Paraaortic lymph node (tissue), 1 donor: ENCODE data around the gene CDX1.

DNA sequence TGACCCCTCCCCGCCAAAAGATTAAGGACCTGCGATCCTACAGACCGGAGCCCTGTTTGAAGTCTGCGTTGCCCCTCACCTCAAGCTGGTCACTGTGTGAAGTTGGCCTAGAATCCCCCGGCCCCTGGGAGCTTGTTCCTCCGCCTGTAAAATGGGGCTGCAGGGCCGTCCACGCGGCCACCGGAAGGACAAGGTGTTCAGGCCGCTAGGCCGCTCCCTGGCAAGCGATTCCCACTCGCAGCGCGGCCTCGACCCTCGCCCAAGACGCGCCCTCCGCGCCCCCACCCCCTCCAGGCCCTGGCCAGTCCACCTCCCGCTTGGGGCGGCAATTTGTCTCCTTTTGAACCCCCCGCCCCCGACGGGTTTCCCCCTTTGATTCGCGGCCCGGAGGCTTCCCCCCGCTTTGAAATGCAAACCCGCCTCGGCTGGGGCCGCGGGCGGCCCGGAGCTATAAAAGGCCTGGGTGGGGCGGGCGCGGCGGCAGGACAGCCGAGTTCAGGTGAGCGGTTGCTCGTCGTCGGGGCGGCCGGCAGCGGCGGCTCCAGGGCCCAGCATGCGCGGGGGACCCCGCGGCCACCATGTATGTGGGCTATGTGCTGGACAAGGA is at the start of gene CDX1:
CDX1 (plus strand) TSS at position 480 of the 607 bp plus-strand sequence.
- PRO-cap, result no peak

GRCh38 chr5:150168862-150169296 is 2.3 kb downstream of the CDX1 start:
- PRO-cap, result no peak

DNA sequence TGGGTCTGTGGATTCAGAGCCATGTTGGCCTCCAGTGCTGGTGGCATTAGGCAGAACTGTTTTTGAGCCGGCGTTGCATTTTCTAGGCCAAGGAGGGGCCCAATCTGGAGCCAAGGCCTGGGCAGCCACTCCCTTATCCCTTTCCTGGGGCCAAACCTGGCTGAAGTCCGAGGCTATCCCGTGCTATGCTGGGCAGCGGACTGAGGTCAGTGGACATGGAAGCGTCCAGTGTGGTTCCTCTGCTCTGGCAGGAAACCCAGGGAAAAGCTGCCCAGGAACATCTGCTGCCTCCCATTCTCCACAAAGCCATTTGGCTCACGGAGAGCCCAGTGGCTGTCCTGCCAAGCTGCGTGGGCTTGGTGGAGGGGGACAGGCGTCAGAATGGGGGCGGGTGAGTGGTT is 9.7 kb upstream of the SLC6A7 start:
- PRO-cap, result no peak

GRCh38 chr5:150465824-150466382 is 16.4 kb upstream of the RPS14 start:
- PRO-cap, result bidirectional peak, plus-strand start at chr5:150466286, minus-strand start at chr5:150466092

DNA sequence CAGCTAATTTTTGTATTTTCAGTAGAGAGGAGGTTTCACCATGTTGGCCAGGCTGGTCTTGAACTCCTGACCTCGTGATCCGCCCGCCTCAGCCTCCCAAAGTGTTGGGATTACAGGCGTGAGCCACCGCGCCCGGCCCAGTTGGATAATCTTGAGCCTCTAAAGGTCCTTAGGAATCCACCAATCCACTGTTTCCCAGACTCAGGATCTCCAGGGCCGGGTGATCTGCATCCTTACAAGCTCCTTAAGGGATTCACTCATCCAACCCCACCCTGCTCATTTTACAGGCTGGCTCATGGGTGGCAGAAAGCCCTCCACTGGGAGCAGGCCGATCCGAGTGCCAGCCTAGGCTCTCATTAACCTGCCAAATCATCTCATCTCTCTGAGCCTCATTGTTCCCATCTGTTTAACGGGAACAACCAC is 23.2 kb upstream of the NDST1 start:
- PRO-cap, result no peak

- PRO-cap, result no peak
Observed at GRCh38 chr5:150498306-150498953, 9.5 kb upstream of the NDST1 start.

GRCh38 chr5:150508880-150509411 is 1.0 kb downstream of the NDST1 start:
- PRO-cap, result no peak

DNA sequence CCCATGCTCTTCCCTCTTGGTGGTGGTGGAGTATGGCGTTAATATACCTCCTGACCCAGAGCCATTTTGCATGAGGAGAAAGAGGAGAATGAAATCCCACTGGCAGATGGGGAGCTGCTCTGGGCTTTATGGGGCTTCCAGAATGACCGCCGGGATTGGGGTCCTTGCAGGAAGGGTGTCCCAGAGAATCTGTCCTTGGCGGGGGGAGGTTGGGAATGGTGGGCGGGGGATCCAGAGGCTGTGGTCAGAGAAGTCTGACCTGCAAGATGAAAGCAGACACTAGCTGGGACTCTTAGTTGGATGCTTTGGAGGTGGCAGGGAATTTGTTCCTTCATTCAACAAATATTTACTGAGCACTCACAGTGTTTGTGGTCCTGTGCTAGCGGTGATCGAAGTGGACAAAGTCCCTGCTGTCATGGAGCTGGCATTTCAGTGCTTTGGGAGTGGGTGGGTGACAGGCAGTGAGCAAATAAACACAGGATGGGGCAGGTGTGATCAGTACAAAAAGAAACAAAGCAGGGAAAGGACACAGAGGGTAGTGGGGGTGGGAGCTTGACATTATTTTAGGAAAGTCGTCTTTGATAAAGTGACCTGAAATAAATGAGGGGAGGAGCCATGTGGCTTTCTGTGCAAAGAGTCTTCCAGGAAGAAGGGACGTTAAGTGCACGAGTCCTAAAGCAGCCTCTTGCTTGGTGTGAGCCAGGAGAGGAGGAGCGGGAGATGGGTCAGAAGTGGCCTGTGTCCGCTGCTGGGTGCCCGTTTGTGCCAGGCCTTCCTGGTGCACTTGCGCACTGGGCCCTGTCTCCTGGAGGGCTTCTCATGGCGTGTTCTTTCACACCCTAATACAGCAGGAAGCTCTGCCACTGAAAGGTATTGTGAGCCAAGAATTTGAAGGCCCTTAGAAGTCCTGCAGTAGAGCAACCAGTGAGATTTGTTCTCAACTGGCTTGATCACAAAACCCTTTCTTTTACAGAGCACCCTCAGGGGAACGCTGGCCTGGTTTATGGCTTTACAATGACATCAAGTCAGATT is 14.6 kb downstream of the NDST1 start:
- PRO-cap, result no peak

- PRO-cap, result no peak
Observed at GRCh38 chr5:150523813-150524176, 15.9 kb downstream of the NDST1 start.

GRCh38 chr5:150540912-150541735 is 33.2 kb downstream of the NDST1 start:
- PRO-cap, result no peak

GRCh38 chr5:150609577-150610230 is 30.8 kb upstream of the SYNPO start:
- PRO-cap, result bidirectional peak, plus-strand start at chr5:150610125, minus-strand start at chr5:150610023

DNA sequence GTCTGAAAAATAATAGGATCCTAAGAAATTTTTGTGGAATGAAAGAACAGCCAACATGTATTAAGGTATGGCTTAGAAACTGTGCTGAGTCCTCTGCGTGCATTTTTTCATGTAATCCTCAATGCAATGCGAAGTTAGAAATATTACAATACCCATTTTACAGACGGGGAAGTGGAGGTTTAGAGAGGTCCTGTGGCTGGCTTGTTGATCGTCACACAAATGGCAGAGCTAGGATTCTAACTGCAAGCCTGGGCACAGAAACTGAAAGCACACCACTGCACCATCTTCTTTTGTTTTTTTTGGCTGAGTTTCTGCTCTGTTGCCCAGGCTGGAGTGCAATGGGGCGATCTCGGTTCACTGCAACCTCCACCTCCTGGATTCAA is 23.5 kb upstream of the SYNPO start:
- PRO-cap, result no peak

GRCh38 chr5:150641250-150641646 is 788 bp downstream of the SYNPO start:
- PRO-cap, result bidirectional peak, plus-strand start at chr5:150641500, minus-strand start at chr5:150641384

GRCh38 chr5:150649416-150650333 is 9.2 kb downstream of the SYNPO start:
- PRO-cap, result no peak

- PRO-cap, result no peak
Observed at GRCh38 chr5:150673731-150673950, 12.6 kb downstream of the MYOZ3 start.

- PRO-cap, result no peak
Observed at GRCh38 chr5:150734507-150734912, 24.3 kb downstream of the DCTN4 start.

- PRO-cap, result no peak
Observed at GRCh38 chr5:150743256-150743574, 15.6 kb downstream of the DCTN4 start.

DNA sequence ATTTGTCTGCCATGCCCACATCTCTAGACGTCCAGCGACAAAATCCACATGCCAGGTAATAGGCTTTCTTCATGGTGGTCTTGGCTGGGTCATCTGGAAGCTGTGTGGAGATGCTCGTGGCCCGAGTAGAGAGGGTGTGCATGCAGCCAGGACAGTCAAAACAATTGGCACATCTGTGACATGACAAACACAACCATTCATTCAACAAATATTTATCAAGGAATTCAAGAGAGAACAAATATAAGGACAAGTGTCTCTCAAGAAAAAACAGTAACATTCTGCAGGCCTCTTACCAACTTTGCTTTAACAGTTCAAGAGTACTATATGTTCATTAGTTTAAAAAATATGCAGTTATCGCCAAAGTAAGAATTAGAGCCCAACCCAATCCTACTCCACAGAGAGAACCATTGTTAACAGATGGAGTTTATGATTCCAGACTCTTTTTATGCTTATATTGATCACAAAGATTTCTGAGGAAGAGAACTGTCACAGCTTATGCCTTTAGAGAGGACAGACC is 5.3 kb downstream of the DCTN4 start:
- PRO-cap, result no peak

DNA sequence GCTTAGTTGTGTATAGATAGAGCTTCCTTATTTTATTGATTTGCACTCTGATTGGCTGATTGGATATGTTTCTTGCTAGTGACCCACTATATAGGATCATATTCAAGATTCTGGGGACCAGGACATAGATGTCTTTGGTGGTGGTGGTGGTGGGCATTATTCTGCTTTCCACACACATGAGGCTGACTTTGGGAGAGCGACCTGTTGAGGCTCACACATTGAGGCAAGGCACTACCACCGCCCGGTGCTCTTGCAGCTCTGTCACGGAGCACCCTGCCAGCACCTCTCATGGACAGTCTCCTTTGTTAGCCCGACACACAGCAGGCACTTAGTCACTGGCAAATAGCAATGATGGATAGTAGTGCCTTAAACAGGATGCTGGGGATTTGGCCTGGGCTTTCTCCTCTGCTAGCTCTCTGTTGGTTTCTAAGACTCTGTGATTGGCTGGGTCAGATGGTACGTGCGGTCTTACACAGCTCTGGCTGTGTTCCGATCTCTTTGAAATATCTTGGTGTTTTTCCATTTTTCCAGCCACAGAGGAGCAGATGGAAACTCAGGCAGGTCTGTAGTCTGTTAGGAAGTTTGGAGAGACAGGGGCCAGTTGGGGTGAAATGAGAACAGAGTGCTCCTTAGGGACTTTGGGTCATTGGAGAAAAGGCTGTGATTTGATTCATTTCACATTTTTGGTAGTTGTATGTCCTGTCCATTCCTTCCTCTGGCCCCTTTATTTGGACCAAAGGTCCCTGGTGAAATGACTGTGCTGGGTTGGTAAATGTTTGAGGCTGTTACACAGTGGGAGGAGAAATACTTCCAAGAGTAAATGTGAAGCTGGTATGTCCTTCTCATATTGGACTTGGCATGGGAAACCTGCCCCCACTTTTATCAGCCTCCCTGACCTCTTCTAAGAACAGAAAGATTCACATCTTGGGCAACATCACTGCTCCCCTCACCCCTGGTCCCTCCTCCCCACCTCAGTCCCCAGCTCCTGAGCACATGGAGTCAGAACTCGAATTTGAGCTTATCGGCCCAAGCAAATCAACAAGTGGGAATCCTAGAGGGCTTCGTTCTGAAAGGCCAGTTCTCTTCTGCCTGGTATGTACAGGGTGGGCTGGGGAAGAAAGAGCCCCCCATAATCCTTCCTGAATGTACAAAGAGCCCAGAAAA is 3.3 kb downstream of the SMIM3 start:
- PRO-cap, result bidirectional peak, plus-strand start at position 536 of the sequence, minus-strand start at position 275 of the sequence

DNA sequence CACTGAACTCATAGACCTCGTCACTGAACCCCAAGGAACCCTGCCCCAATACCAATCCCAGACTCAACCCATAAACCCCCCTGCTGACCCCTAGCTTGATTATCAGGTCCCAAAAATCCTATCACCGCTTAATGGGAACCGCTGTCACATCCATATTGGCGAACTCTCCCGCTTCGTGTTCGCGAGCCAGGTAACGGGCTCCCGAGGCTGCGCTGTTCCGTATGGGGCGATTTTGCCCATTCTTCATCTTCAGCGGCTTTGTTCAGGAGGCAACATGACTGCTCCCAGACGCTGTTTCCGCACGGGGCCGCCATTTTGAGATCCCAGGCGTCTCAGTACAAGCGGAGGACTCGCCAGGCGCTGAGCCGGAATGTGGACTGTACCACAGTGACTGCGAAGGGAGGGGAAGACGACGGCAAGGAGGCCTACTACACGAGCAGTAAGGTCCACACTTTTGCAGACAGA is 41.5 kb upstream of the ZNF300 start:
- PRO-cap, result bidirectional peak, plus-strand start outside the sequence, minus-strand start at position 334 of the sequence